ENCODE measurements around a stretch of chr10.

DNA sequence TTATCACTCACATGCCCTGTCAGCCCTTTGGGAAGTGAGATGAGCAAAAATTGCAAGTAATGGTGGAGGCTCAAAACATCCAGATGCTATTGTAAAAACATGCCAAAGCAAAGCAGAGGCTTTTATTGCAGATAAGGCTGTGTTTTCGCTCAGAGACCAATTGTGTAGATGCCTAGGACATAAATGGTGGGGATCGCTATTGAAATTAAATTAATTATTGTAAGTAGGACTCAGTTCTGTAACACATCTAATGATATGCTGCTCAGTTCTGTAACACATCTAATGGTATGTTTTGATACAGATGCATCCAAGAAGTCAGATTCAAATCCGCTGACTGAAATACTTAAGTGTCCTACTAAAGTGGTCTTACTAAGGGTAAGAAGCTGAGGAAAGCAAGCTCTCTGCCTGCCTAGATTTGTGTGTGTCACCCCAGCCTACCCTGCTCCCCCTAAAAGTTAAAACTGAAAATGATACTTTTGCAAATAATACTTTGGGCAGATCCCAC lies 24.4 kb downstream of the RBM17 start:
- PRO-cap = no peak

- PRO-cap = no peak
These were observed 47.5 kb downstream of the RBM17 start for GRCh38 chr10:6136256-6136887.

DNA sequence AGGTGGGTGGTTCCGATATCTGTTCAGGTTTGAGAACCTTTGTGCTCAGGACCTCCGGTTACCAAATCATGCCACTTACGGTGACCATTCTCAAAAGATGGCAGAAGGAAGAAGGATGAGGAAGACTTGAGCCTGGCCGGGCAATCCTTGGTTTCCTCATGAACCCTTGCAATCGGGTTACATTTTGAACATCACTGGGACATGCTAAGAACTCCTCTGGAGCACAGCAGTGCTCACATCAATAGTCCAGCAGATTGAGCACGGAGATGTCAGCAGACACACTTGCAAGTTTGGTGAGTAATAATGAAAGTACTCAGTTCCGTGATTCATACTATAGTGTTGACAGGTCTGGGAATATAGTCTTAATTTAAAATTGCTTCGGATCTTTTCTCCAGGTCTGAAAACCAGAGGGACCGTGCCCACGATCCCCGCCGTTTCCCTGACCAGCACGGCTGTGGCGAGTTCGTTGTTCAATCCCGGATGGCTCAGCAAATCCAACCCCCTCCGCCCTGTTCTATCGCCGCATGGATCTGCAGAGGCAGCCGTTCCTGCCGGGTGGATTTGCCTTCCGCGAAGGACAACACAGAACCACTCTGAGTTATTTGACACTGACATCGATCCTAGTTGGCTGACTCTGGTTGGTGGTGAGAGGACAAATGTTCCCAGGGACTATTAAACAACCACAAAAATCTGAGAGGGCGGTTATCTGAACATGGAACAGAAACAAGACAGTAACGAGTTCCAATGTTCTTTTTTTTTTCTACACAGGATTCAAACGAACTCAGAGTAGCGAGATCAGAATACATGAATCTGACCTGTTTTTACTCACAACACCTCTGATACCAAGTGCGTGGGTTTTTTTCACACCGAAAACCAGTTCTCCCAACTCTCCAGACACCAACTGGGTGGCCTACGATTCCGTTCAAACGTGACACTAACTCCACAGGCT lies 52.5 kb downstream of the RBM17 start:
- PRO-cap = no peak

DNA sequence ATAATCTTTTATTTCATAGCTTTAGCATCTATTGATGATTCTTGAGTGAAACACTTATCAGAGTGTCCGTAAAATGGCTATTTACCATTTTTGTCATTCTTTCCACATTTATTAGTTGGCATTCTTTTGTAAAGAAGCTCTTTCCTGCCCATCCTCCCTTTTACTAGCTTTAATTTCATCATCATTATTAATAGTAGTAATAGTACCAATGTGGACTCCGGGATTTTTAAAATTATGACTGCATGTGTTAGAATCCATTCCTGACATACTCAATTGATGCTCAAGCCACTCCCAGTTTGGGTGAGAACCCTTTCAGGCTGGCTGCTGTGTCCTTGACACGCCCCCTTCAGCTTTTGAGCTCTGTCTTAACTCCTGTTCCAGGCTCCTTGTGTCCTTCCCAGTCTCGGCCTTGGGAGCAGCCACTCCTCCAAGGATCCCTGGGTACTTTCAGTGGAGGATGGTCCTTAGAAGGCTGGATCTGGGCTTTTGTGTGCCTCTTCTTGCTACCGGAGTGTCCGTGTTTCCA lies 40.3 kb upstream of the PFKFB3 start:
- PRO-cap = unidirectional peak, plus-strand start at position 391 of the sequence

DNA sequence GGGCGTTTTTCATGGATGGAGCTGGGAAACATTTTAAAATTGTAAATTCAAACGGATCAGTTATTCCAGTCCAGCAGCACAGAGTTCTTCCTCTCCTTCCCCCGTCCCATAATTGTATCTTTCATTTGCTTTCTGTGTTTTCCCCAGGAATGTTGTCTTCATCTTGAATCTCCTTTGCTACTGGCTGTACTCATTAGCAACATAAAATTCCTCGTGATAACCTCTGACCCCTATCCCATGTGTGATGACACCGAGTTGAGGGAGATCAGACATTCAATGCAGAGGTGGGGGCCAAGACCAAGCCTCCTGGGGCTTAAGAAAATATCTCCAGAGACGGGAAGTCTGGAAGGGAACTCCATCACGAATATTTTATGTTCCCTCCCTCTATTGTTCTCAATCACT lies 39.8 kb upstream of the PFKFB3 start:
- PRO-cap = no peak

DNA sequence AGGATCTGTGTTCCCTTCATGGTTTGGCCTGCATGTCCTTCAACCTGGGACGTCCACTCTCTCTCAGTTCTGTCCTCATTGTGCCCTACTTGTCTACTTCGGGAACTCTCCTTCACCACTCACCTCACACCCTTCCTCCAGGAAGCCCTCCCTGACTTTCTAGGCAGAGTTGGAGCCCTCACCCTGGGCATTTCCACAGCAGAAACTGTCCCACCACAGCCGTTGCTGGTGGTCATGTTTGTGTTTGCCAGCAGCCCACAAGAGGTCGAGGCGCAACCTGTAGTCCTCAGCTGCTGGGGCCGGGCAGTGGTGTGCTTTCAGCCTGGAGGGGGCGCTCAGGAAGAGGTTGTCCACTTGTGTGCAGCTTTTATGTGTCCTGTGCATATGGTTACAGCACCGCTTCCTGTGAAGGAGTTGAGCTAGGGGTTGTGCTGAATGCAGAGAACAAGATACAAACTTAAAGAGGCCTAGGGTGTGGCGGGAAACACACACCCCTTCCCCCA lies 29.7 kb upstream of the PFKFB3 start:
- PRO-cap = no peak

DNA sequence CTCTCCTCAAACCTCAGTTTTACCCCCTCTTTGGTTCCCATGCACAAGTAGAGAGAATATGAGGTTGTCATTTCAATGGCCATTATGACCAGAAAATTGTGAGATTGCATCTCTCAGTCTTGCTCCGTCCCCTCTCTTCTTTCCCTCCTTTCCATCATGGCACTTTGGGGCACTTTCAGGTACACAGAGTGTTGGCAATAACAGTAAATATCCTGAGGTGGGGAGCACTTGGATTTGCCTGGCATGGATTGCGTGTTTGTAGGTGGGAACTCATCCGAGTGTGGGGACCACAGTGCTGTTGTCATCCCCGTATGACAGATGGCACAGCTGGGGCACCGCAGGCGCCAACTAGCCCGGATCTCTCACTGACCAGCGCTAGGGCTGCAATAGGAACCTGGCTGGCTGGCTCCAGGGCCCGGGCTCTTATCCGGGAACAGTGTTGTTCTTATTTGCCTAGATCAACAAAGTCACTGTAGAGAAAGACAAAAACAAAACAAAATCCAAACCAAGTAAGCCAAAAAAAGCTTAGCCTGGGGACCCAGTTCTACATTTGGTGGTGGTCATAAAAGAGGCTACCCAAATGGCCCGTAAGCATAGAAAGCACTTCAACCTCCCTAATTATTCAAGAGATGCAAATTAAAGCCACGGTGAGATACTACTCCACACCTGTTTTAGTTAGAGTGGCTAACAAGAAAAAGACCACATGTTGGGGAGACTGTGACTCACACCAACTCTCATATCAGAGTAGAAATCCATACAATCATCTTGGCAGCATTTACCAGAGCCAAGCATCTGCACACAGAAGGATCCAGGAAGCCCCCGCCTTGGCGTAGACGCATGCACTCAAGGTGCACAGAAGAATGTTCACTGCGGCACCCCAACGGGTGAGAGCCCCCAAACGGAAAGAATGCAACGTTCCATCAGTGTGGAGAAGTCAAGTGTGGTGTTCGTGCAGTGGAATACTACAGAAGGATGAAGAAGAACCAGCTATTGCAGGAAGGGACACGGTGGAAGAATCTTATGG lies 27.3 kb upstream of the PFKFB3 start:
- PRO-cap = no peak

GRCh38 chr10:6195790-6196448 lies 6.8 kb upstream of the PFKFB3 start:
- PRO-cap = bidirectional peak, plus-strand start at chr10:6196072, minus-strand start at chr10:6195938

- PRO-cap = no peak
These were observed 2.3 kb downstream of the PFKFB3 start for GRCh38 chr10:6205129-6205423.

DNA sequence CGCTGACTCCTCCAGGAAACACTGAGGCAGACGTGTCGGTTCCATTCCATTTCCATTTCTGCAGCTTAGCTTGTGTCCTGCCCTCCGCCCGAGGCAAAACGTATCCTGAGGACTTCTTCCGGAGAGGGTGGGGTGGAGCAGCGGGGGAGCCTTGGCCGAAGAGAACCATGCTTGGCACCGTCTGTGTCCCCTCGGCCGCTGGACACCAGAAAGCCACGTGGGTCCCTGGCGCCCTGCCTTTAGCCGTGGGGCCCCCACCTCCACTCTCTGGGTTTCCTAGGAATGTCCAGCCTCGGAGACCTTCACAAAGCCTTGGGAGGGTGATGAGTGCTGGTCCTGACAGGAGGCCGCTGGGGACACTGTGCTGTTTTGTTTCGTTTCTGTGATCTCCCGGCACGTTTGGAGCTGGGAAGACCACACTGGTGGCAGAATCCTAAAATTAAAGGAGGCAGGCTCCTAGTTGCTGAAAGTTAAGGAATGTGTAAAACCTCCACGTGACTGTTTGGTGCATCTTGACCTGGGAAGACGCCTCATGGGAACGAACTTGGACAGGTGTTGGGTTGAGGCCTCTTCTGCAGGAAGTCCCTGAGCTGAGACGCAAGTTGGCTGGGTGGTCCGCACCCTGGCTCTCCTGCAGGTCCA lies 30.3 kb downstream of the PFKFB3 start:
- PRO-cap = no peak

GRCh38 chr10:6299126-6299795 lies 96.5 kb downstream of the PFKFB3 start:
- PRO-cap = no peak

DNA sequence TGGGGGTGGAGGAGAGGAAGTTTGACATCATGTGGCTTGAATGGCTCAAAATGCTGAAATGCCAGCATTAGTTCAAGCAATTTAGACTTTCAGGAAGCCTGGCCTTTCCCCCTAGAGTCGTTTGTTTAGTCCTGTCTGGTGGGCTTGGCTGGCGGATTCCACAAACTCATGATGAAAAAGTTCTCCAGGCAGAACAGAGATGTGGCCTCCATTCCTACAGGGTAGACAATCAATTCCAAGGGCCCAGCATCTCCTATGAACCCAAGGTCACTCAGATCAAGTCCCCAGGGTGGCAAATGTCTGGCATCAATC lies 180.5 kb downstream of the PRKCQ start:
- PRO-cap = no peak

- PRO-cap = bidirectional peak, plus-strand start at chr10:6530422, minus-strand start at chr10:6530315
These were observed 49.8 kb downstream of the PRKCQ start for GRCh38 chr10:6530095-6530806.

DNA sequence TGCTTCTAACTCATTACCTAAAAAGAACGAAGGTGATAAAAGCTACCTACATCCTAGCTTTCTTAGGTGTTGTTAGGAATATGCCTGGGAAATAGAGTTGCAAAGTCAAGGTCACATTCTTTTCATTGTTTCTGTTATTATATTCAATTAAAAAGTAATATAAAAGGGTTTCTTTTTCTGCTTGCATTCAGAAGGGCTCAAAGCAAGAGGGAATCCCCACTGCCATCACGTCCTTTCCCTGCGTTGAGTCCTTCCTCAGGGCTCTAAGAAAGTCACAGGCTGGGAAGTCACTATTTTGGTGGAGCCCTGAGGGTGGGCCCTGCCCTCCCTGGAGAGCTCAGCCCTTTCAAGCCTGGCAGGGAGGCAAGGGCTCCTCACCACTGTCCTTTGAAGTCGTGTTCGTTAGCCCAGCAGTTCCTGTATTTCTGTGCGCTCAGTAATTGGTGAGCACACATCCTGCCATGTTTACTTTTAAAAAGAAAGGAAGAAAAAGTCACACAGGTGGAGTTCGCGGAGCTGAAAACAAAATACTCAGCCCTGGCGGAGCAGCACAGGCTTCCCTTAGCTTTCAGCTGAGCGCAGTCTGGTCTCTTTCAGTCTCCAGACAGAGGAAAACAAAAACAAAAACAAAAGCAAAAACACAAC lies 37.2 kb downstream of the PRKCQ start:
- PRO-cap = bidirectional peak, plus-strand start at position 500 of the sequence, minus-strand start at position 389 of the sequence

DNA sequence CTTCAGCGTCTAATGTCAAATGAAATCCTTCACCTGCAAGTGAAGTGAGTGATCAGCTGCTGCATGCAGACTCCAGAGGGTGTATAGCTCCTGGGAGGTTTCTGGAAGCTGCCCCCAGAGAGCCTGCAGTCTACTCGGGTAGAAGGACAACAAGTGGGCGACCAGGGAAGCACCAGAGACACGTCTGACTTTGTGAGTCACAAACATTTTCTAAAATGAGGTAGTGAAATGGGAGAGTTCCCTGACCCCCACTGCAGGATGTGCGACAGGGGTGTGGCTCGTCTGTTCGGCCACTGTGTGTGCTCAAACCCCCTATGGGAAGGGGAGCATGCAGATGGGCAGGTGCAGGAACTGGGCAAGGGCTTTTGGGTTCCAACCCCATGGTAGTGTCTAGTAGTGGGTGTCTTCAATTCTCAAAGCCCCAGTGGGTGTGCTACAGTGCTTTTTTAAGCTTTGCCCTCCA lies 177.1 kb upstream of the PRKCQ start:
- PRO-cap = no peak

DNA sequence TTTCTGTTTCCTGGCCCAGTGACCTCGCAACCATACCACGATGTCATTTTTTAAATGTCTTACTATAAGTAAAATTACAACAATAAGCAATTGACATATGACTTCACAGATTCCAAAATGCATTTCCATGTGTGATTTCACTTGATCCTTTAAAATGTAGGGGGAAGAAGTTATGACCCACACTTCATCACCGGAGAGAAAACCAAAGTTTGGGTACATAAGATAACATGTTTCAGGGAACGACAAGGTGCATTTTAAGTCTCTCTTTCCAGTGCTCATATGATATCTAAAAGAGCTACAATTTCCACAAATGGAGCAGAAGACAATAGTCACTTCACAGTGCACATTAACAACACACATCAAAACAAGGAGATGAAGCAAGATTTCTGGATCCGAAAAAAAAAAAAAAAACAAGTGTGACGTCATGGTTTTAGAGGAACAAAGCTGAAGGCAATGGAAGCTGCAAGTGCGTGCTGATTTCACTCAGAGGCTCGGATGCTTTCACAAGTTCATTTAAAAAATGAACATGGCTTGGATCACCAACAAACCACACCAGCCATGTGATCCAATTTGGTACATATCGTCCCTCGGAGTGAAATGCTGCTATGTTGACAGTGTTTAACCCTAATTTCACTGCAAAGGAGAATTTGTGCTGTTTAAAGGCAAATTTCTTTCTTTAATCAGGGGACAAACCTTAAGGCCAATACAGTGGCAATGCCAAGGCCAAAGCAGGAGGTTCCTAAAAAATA lies 336.9 kb upstream of the PRKCQ start:
- PRO-cap = no peak

DNA sequence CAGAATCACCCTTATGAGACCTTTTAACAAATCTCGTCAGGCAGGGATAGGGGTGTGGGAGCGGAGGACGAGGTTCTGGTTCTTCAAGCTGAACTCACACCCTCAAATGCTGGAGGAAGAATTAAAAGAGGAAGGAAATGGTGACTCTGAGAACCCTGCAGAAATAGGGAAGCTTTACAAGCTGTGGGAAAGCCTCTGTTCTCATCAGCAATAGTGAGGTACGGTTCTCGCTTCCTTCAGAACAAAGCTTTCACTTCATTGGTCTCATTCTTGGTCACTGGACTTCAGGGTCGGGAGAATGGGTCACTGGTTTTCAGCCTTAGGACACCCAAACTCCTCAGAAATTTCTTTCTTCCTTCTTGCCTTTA lies 226.1 kb downstream of the SFMBT2 start:
- PRO-cap = no peak

DNA sequence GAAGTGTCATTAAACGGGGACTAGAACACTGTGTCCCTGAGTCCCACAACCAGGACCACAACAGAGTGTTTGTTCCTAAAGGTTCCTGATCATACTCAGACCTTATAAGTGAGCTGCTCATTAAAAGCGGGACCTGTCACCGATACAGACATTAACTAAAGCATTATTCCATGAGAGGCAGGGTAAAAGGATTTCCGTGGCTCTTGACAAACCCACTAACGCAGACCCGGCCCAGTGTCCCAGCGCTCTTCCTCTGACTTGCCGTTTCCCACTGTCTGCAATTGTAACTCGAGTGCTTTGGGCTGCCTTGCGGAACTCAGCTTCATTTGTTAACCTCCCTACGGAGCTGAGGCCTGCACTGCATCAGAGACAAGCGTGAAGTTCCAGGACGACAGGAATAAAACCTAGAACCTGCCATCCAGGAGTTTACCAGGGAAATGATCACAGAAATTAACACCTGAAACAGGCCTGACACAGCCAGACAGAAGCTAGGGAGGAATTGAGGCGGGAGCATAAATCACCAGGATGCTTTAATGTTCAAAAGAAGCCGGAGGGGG lies 76.3 kb downstream of the SFMBT2 start:
- PRO-cap = no peak

DNA sequence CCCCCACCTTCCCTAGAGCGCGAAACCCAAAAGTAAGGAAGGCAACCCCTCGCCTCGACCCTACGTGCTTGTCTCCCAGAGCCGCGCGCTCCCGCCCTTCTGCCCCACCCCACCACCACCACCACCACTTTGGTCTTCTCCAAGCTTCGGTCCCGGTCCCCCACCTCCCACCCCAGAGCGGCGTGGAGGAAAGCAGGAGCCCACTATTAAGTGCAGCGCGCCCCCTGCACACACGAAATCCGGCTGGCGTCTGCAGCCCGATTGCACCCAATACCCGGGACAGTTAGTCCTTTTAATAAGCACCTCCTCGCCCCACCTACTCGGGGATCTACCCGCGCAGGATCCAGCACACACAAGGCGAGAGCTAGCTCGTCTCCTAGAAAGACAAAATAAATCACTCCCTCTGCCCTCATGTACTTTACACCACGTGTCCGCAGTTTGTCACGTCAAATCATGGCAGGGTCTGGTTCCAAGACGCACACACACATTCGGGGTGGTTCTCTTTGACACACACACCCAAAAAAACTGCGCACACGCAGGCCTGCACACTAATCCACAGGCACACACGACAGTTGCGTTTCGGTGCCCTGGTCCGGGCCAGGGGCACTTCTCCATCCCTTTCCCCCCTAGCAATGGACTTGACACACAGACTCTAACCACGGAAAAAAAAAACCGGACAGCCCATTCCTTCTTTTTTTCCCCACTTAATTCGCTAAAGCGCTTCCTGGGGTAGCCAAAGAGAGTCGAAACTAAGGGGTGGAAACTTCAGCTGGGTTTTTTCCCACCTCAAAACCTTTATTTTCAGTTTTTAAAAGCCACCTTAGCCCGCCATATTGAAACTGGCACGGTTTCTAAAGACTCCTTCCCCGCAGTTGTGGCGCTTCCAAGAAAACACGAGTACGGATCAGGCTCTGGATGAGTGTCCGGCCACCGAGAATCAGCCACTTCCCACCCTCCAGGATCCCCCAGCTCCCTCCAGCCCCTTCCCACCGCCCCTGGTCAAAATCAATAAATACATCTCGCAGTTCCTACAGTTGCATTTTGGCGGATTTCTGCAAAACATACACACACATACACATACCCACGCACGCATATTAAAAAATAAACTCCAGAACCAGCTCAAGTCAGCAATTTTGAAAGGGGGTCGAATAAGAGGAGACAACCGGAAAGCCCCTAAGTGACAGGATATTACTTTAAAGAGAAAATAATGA lies 1.4 kb downstream of the SFMBT2 start:
- PRO-cap = bidirectional peak, plus-strand start at position 449 of the sequence, minus-strand start at position 245 of the sequence

DNA sequence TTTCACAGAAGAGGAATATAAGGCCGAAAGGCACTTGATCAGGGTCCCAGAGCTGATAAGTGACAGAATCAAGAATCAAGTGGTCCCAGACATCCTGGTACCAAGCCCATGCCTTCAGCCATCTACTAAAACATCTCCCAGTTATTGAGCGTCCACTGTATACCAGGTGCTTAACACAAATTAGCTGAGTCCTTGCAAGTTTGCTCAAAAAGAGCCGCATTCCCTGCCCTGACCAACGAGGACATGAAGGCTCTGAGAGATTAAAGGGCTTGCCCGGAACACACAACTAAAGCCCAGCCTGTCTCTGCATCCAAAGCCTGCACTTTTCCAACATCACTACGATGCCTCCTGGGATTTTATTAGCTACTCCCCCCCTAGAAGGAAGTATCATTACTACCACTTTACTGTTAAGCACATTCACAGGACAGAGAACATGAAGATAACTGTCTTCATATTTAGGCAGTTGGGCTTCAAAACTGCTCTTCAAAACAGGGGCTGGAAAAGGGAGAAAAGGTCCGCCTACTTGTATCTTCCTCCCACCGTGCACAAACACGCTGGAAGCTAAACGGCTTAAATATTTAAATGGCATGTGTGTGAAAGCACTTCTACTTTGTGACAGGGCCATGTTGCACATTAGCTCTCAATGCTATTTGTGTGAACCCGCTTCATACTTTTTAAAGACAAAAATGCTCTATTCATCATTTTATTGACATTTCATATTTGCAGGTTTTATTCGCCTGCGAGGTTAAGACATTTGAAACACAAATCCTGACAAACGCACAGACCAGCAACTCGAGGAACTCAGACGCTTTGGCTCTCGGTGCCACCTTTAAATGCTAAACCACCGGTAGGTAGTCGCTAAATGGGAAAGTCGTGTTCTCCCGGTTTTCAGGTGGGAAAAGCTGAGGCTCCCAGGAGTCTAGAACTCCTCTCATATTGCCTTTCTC lies 1.0 kb downstream of the ITIH5 start:
- PRO-cap = bidirectional peak, plus-strand start at position 602 of the sequence, minus-strand start at position 288 of the sequence

Data from paraaortic lymph node (tissue), 1 donor.